Endometrial microvascular endothelial cells (primary cell): Measurements from ENCODE around the genes DENR and ABCB9.

DNA sequence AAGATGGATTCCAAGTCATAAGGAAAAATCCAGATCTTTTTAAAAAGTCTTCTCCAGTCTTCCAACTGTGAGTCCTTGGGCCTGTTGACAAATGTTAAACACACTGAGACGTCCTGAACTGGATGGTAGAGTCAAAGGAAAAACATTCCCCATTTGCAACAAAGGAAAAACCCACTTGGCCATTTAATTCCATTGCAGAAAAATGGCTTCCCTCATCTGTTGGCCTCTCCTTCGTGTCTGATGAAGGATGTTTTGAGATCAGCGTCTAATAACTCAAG is 1.2 kb upstream of the SETD1B start:
- RAMPAGE, long total RNA, result no peak

DNA sequence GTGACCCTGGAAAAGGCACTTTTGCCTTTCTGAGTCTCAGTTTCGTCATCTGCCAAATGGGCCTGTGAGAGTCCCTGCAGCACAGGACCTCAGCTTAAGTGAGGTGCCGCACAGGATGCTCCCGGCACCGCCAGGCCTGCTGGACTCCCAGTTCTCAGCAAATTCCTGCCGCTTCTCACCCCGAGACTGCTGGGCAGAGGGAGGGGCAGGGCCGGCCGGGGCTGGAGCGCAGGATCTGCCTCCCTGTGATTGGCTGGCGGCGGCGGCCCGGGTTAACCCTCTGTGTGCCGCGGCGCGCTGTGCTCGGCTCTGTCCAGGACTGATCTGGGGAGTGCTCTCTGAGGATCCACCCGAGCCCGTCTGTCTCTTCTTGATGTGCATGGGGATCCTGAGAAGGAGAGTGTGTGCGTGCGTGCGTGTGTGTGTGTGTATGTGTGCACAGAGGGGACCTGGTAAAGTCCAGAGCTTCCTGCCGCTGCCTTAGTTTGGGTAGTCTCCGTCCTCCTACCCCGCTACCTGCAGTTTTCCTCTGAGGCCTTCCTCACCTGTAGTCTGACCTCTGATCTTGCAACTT is 8.6 kb downstream of the SETD1B start:
- RAMPAGE, long total RNA, result no peak

DNA sequence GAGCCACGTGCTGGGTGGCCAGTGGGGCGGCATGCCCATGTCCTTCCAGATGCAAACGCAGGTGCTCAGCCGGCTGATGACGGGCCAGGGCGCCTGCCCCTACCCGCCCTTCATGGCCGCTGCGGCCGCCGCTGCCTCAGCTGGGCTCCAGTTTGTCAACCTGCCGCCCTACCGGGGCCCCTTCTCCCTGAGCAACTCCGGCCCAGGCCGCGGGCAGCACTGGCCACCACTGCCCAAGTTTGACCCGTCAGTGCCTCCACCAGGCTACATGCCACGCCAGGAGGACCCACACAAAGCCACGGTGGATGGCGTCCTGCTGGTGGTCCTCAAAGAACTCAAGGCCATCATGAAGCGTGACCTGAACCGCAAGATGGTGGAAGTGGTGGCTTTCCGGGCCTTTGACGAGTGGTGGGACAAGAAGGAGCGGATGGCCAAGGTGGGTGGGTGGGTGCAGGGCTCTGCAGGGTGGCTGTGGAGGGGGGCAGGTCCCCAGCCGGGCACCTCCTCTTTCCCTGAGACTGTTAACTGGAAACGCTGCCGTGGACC is 10.8 kb downstream of the SETD1B start:
- RAMPAGE, long total RNA, result no peak

DNA sequence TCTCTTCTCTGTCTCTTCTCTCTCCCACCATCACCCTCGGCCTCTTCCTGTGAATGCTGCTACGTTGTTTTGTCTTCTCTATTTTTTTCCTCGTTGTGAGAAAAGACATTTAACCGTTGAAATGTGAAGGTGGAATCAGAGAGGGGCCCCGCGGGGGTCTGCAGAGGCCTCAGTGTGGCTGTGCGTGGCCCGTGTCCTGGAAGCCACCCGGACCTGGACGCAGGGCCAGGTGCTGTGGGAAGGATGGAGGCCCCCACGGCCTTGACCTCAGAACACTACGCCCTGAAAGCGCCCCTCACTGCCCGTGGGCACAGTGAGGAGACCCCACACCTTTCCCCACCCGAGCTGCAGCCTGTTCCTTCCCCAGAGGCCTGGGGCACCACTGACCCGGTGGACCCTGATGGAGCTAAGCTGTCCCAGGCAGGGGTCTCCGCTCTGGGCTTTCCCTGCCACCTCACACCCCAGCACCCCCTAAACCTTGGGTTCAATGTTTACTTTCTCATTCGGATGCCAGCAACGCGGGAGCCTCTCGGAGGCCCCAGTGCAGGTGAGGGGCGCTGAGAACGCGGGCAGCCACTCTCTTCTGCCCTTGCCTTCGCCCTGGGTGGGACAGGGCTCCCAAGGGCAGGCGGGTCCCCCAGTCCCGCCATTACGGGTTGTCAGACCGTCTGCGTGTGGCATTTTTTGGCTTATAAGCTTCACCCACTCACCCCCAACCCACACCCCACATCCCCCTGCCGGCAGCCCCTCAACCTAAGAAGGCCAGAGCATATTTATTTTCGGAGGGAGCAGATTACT is 26.9 kb downstream of the SETD1B start:
- RAMPAGE, long total RNA, result no peak

- RAMPAGE, long total RNA, result no peak
Observed at GRCh38 chr12:121831432-121832369, 27.0 kb downstream of the HPD start.

- RAMPAGE, long total RNA, result no peak
Observed at GRCh38 chr12:122083734-122084057, 5.1 kb downstream of the MLXIP start.

DNA sequence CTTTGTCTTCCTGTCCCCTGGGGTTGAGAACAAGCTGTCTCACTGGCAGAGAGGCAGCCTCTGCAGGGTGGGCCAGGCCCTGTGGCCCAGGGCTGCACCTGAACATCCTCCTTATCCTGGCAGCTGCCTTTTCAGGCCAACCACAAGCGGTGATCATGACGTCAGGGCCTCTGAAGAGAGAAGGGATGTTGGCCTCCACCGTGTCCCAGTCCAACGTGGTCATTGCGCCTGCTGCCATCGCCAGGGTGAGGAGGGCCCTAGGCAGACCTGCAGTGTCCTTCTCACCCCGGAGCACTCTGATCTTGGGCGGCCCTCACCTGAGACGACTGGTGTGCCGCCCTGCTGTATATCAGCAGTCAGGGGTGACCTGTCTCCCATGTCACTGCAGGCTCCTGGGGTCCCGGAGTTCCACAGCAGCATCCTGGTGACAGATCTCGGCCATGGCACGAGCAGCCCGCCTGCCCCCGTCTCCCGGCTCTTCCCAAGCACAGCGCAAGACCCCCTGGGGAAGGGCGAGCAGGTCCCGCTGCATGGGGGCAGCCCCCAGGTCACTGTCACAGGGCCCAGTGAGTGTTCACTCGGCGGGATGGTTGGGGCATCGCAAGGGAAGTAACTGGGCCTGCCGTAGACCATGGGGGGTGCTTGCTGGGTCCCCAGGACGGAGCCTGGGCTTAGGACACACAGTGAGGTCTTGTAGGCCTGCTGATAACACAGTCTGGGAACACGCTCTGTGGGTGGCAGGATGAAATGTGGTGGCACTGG is 38.7 kb downstream of the IL31 start:
- RAMPAGE, long total RNA, result no peak

GRCh38 chr12:122204979-122205746 is 1.7 kb downstream of the B3GNT4 start:
- RAMPAGE, long total RNA, result no peak

DNA sequence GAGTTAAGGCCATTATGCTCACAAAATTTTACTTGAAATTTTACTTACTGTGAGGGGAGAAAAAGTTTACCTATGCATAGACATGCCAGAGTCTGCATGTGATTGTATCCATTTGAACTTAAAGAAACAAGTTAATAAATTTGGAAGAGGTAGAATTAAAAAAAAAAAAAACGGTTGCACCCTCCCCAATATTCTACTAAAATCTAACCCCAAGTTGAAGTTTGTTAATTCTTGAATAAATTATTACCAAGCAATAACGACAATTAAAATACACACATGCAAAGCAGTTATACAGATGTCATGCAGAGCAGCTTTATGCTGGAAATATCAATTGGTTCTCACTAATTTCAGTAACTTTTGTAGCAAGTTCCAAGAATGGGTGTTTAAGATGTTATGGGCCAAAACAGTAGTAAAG is 13.0 kb upstream of the VPS33A start:
- RAMPAGE, long total RNA, result no peak

- RAMPAGE, long total RNA, result no peak
Observed at GRCh38 chr12:122366733-122367434, 55.6 kb downstream of the CLIP1 start.

GRCh38 chr12:122502897-122503381 is 2.2 kb upstream of the ZCCHC8 start:
- RAMPAGE, long total RNA, result no peak

DNA sequence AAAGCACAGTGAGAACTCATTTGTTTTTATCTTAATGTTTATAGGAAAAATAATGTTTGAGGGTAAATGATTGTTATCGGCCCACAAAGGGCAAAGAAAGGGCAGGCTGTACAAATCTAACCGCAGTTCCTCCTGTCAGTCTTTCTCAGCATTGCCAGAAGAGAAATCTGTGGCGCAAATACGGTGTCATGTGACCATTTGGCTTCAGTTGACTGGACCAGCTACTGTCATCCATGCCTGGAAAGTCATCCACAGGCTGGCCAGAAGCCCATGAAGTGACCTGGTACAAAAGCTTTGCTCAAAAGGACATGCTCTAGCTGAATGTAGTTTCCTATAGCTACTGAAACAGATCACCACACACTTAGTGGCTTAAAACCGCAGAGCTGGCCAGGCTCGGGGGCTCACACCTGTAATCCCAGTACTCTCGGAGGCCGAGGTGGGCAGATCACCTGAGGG is 43.6 kb downstream of the HCAR2 start:
- RAMPAGE, long total RNA, result no peak

GRCh38 chr12:122752335-122753234 is at the start of gene DENR:
Gene DENR, plus strand, starts transcription at chr12:122752824.
- RAMPAGE, long total RNA, result start-site peak on the plus strand at chr12:122752828-122752885, 1,266 and 2,722 reads in 2 replicates

GRCh38 chr12:122773539-122773975 is 815 bp upstream of the CCDC62 start:
- RAMPAGE, long total RNA, result no peak

DNA sequence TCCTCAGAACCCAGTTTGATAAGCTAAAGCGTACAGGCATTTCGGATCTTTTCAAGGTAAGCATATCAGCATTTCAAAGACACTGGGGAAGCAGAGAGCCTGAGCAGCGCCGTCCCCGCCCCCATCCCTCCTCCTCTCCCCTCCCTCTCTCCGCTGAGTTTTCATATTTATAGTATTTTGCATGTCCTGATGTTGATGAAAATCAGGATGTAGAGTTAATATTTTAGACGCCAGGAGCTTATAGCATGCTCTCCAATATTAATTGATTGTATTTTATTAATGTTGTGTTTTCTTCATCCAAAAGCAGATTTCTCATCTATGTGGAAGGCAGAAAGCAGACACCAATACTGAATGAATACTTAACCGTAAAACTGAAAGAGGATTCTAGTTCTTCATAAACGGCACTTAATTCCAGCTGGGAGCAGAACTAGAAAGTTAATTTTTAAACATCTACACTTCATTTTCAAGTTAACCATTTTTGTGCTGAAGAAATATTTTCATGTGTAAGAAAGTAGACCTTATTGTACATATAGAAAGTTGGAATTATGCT is 9.1 kb upstream of the HIP1R start:
- RAMPAGE, long total RNA, result no peak

DNA sequence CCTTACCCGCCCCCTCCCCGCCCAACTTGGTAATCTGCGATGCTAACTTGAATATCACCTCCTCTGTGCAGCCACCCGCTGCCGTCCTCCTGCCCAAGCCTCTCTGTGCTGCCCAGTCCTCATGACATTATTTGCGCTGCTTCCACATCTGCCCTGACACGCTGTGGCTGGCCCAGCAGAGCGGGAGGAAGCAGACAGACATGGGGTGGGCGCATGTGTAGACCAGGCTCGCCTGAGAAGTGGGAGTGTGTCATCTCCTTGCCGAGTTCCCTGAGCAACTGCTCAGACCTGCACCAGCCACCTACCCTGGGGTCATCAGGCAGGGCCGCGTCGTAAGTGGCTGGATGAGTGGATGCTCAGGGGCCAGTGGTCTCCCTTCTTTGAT is 5.9 kb downstream of the HIP1R start:
- RAMPAGE, long total RNA, result no peak

GRCh38 chr12:122864144-122864910 is 29.1 kb downstream of the HIP1R start:
- RAMPAGE, long total RNA, result no peak

- RAMPAGE, long total RNA, result no peak
Observed at GRCh38 chr12:122934473-122935303, 31.6 kb downstream of the ABCB9 start.

DNA sequence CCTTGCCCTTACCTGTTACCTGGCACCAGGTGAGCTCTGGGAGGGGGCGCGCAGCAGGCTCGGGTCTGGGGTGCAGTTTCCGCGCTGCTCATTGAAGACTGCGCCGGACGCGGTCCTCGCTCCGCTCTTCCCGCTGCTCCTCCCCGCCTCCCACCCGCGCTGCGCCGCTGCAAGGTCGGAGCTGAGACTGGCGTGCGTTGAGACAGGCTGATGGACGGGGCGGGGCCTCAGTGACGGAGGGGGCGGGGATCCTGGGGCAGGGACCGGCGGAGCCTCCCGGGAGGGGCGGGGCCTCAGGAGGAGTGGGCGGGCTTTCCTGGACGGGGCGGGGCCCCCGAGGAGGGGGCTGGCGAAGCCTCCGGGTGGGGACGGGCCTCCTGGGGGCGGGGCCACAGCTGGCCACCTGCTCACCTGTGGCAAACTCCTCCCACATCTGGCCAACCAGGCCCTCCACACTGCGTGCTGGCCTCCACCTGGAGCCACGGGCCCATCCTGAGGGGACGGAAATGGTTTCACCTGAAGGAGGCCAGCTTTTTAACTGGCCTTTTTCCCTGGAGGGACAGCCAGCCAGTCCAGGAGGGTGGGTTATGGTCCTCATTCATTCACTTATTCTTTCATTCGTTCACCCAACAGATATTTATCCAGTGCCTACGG is at the start of gene ABCB9:
ABCB9 (minus strand) TSS at position 189 of the 654 bp plus-strand sequence.
- RAMPAGE, long total RNA, result no peak

DNA sequence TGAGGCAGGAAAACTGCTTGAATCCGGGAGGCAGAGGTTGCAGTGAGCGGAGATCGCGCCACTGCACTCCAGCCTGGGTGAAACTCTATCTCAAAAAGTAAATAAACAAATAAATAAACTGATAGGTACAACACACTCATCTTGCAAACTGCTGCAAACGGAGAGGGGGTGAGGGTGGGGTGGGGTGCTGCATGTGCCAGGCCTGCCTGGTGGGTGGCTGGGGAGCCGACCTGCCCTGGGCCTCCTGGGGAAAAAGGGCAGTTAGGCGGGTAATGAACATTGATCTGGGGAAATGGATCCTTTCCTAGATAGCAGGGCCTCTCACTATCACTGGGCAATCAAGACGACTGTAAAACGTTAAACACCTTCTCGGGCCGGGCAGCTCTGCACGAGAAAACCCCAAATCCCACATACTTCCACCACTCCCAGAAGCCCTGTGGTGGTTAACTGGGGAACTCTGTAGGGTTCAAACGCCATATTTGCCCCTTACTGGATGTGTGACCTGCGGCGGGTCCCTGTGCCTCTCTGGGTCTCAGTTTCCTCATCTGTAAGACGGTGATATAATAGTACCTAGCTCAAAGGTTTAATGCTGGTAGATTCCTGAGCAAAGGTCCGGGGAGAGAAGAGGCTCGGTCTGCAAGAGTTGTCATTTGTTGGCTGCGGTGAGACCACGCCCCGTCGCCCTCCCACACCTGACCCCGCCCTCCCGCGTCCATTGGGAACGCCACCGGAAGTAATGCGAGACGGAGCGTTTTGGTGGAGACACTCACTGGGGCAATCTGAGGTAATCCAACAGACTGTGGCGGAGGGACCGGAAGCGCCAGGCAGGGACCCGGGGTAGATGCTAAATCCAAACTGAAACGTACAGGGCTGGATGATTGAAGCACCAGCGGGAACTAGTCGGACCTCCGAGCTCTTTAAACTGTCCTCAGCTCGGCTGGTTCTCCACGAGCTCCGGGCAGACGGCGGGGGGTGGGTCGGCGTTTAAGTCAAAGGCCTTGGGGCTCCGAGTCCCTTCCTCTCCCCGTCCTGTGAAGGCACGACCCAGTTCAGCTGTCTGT is 769 bp upstream of the OGFOD2 start:
- RAMPAGE, long total RNA, result no peak